Vermiform appendix (tissue), 1 donor: ENCODE measurements around a stretch of chr13.

DNA sequence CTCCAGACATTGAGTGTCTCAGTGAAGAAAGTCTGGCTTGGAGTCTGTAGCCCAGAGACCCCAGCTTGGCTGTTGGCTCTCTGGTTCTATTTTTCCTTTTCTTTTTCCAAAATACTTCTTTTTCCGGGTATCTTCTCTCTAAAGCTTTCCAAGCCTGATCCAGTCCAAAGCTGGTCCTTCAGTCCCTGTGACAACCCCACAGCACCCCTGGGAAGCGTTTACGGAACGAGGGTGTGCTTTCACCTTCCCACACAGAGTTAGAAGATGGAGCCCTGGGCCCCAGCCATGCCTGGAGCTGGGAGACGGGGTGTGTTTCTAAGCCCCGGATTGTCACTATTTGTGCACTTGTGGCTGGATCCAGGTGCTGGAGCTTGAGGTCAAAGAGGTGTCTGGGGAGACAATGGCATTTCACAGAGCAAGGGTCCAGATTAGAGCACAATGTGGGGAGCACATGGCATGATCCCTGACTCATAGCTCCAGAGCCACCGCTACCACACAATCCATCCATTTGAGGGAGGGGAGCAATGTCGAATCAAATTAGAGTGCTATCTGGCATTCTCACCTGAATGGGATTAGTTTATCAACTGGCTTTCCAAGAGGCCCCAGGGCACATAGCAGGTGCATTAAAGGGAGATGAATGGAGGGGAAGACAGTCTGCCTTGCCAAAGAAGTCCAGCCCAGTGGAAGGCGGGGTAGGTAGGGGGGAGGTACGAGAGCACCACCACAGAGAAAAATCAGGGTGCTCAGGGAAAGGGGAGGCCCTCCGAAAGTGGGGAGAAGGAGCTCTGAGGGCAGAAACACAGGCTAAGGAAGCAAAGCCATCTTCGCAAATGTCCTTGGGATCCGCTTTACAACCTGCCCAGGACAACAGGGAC, 194.3 kb upstream of the GPR12 start:
- PRO-cap: no peak

GRCh38 chr13:26972017-26972452, 199.6 kb downstream of the USP12 start:
- PRO-cap: unidirectional peak, plus-strand start at chr13:26972397

GRCh38 chr13:27018365-27018644, 153.3 kb downstream of the USP12 start:
- PRO-cap: no peak

DNA sequence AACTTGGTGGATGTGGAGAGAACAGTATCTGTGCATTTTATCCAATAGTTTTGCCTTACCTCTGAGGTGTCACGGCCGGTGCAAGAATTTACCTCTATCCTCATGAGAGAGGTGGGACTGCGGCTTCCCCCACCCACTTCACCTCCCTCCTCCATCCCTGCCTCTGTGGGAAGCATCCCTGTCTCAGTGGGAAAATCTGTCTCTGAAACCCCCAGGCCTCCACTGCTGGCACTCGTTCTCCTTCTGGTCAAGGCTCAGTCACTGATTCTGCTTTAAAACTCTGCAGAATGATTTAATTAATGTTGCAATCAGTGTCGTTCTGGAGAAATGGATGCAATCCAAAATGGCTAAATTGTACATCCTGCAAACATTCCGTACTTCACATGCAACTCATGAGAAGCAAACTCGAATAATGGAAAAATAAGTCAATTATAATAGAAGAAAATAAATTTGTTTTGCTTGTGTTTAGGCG, 5.5 kb downstream of the RASL11A start:
- PRO-cap: no peak

- PRO-cap: no peak
Observed at GRCh38 chr13:27299051-27299304, 28.3 kb downstream of the RASL11A start.

- PRO-cap: no peak
Observed at GRCh38 chr13:27404516-27405291, 19.7 kb upstream of the GTF3A start.

DNA sequence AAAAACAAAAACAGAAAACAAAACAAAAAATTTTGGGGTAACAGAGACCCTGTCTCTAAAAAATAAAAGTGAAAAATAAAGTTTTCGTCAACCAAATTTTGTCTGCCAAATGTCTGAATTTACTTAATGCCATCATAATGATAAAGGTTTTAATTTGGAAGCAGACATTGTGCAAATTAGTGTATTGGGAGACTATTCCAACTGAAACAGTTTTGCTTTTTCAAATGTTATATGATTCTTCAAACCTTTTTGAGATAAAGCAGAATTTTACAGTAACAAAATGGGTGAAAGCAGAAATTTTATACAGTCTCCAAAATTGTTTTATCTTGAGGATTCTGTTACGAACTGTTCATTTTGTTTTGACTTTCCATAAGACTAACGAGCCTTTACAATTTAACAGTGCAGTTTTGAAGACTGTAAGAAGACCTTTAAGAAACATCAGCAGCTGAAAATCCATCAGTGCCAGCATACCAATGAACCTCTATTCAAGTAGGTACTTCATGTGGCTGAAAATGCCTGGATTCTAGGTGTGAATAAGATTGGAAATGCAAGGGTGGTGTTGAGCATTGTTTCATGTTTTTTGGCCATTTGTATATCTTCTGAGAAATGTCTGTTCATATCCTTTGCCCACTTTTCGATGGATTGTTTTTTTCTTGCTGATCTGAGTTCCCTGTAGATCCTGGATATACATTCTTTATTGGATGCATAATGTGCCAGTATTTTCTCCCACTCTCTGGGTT, 5.9 kb downstream of the GTF3A start:
- PRO-cap: no peak

- PRO-cap: no peak
Observed at GRCh38 chr13:27504029-27504793, 53.8 kb upstream of the MTIF3 start.

DNA sequence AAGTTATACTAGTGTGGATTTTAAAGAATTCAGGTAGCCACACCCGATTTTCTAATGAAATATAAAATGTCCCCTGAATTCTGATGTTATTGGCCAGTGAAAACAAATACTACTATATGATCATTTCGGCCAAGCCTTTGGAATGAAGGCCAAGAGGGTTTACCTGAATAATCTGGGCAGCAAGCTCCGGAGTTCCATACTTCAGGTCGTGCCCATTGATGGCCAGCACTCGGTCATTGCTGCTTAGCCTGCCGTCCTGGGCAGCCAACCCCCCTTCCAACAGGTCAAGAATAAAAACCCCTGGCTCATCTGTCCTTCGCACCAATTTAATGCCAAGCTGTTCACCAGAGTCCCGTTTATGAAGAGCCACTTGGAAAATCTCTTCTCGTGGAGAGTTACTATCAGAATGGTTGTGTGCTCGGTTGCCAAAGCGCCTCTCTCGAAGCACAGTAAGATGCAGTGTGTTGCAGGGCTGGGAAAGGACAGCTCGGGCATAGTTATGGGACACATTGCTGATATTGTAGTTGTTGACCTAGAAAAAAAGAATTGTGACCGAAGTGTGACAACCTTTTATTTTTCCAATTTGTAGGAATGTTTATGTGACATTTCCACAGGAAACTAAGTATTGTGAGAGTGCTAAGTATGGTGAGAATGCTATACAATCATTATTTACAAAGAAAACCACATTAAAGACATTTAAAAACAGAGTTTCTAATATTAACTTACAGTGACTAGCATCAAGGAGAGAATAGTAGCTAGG, 57.9 kb downstream of the LNX2 start:
- PRO-cap: no peak

GRCh38 chr13:27593108-27593855, 27.0 kb downstream of the LNX2 start:
- PRO-cap: no peak

DNA sequence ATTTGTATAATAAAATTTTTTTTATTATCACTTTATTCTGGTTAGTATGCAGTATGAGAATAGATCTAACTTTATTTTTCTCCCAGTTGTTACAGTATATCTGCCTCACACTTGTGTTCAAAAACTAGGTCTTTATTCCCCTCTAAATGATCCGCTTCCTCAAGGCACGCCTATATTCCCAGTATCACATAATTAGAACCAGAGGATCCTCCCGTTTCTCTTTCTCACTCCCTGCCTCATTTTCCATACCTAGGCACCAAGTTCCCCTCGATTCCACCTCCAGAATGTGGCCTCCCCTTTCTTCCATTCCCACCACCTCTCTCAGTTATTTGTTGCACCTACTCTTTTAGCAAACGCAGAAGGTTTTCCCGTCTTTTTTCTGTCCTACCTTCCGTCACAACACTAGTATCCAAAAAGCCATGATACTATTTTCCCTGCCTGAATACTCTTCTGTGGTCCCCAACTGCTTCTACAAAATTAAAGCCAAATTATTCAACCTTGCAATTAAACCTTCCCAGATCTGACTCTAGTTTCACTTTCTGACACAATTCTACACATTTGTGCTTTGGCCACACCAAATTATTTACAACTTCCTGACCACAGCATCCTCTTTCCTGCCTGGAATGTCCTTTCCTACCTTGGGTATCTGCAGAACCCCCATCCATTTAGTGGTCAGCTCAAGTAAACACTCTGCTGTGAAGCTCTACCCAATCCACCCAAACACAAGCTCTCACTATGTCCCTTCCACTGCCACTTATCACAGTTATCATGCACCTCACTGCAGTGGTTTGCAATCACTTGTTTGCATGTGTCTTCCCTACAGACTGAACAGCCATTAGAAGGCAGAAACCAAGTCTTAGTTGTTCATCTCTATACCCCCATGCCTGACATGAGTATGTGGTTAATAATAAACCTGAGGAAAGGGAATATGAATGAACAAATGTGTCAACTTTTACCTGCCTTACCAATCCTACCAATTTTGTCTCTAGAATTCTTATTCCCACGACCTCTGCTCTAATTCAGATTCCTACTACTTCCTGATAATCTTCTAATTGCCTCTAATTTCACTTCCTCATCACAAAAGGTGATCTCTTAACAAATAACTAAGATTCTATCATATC, 25.4 kb downstream of the LNX2 start:
- PRO-cap: no peak

GRCh38 chr13:27613588-27614091, 6.7 kb downstream of the LNX2 start:
- PRO-cap: no peak

- PRO-cap: no peak
Observed at GRCh38 chr13:27665466-27666532, 44.1 kb downstream of the POLR1D start.

GRCh38 chr13:27967881-27968282, 1.2 kb downstream of the CDX2 start:
- PRO-cap: no peak

- PRO-cap: no peak
Observed at GRCh38 chr13:27968283-27968631, 858 bp downstream of the CDX2 start.

DNA sequence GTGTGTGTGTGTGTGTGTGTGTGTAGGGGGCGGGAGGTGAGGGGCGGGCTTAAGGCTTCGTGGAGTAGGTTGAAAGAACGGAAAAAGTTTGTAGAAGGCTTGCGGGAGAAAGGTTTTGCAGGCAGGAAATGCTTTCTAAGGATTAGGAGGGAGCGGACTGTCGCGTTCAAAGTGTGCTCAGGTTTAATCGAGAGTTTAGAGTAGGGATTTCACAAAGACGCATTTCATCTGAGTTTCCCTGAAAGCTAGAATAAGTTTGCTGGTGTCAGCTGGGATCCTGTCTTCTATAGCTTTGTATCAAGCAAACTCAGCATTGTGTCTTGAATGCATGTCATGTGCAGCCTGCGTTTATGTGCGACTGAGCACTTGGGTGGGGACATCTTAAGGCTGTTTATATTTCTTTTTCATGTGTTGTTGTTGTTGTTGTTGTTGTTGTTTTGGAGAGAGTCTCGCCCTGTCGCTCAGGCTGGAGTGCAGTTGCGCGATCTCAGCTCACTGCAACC, 1.2 kb downstream of the PAN3 start:
- PRO-cap: no peak

GRCh38 chr13:28193095-28193542, 54.8 kb downstream of the PAN3 start:
- PRO-cap: no peak

- PRO-cap: no peak
Observed at GRCh38 chr13:28308153-28308745, 169.9 kb downstream of the PAN3 start.

- PRO-cap: no peak
Observed at GRCh38 chr13:28329651-28330229, 165.2 kb downstream of the FLT1 start.

DNA sequence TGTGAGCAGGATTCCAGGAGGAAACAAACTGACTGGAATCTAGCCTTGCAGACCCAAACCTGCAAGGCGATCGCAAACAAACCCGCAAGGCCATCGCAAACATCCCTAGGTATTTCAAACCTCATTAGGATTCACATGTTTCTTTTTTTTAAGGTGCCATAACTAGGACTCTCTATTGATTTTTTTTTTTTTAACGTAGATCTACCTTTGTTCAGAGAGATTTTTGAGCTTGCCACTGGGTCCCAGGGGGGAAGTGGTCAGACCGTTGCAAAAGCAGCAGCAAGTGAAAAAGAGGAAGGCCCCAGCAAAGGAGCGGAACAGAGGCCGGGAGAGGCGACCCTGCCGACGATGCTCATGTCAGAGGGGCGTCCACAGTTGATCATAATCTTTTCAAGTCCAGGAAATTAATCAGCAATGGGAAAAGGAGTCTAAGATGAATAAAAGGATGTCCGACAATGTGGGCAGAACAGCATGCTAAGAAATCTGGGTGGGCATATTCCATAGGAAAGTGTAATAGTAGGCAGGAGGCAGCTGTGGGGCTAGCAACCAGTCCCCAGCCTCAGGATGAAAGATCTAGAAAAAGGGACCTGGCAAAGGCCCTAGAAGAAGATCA, 32.8 kb upstream of the FLT1 start:
- PRO-cap: no peak